ENCODE measurements around a stretch of chr10.

- PRO-cap, 2 experiments: no peak in any of the 2 experiments
Observed at GRCh38 chr10:33257434-33258102, 76.9 kb downstream of the NRP1 start.

- PRO-cap, 2 experiments: peak in 1 of 2 experiments; most common plus-strand start chr10:33332508 (in 1)
Observed at GRCh38 chr10:33332066-33332848, 2.2 kb downstream of the NRP1 start.

GRCh38 chr10:34280455-34281355, 534.4 kb downstream of the PARD3 start:
- PRO-cap, 2 experiments: no peak in any of the 2 experiments

GRCh38 chr10:34809229-34809800, 5.8 kb downstream of the PARD3 start:
- PRO-cap, 2 experiments: peak in 1 of 2 experiments; most common plus-strand start chr10:34809683 (in 1); most common minus-strand start chr10:34809577 (in 1)

DNA sequence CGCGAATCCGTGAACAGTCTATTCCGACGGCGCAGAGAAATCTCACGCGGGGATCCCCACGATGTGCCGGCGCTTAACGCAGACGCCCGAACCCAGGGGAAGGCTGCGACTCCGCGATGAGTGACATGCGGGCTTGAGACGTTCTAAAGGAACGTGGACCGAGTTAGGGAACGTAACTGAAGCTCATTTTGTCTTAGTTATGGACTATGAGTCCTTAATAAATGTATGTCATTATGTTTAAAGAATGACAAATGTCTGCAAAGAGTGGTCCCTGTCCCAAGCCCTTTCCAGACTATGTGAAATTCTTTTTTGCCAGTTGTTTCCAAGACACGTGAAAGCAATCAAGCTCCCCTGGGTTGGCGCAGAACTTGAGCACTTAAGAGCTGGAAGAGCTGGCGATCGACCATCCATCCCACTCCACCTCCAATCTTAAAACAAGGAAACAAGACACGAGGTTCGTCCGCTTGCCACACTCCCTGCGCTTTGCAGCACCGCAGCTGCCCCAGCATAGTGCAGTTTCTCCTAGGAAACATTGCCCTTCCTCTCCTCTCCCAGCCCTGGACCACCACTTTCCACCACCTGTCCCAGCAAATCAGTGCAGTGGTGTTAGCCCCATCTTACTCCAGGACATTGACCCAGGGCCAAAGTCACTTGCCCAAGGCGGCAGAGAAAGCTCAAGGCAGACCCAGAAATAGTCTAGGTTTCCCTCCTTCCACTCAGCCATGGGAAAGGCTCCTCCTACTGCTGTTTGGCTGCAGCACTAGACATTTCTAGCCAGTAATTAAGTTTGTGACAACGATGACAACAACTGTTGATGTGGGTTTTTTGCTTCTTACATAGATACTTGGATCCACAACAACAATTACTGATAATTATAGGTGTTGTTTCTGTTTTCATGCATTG, 1.3 kb upstream of the PARD3 start:
- PRO-cap, 2 experiments: no peak in any of the 2 experiments

DNA sequence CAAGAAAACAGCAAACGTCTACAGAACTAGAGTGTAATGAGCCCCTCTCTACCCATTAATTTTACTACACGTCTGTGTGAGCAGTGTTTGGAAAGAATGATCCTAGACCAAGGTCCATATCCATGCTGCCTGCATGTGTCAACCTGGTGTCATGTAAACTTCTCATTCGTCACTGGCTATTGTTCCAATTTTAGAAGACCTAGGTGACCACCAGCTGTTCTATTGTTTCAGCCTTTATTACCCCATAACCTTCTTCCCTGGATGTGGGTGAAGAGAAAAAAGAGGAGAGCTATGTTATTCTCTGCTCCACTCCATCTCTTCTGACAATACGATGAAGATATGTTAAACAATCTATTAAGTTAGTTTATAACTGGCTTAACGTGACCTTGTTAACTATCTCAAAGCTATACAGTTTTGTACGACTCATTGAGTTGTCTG, 77.2 kb downstream of the CREM start:
- PRO-cap, 2 experiments: no peak in any of the 2 experiments

GRCh38 chr10:35212633-35213360, 86.2 kb downstream of the CREM start:
- PRO-cap, 2 experiments: peak in 1 of 2 experiments; most common plus-strand start chr10:35213071 (in 1); most common minus-strand start chr10:35212992 (in 1)

GRCh38 chr10:35216419-35217136, 89.9 kb downstream of the CREM start:
- PRO-cap, 2 experiments: no peak in any of the 2 experiments

- PRO-cap, 2 experiments: no peak in any of the 2 experiments
Observed at GRCh38 chr10:35306840-35307631, 29.3 kb upstream of the CCNY start.

GRCh38 chr10:35335052-35336078, 944 bp upstream of the CCNY start:
- PRO-cap, 2 experiments: no peak in any of the 2 experiments

DNA sequence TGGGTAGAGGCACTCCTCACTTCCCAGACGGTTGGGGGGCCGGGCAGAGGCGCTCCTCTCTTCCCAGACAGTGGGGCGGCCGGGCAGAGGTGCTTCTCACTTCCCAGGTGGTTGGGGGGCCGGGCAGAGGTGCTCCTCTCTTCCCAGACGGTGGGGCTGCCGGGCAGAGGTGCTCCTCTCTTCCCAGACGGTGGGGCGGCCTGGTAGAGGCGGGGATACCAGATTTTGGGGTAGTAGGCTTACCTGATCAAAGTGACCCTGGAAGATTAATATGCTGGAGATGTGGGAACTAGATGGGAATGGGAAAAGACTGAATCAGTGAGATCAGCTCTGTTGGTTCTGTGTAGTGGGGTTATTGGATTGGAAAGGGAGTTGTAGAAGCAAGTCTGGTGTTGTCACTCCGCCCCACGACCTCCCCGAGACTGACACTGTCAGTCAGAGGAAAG, 27.0 kb downstream of the CCNY start:
- PRO-cap, 2 experiments: no peak in any of the 2 experiments

GRCh38 chr10:35374315-35375128, 38.2 kb downstream of the CCNY start:
- PRO-cap, 2 experiments: no peak in any of the 2 experiments

- PRO-cap, 2 experiments: no peak in any of the 2 experiments
Observed at GRCh38 chr10:35378463-35379158, 42.3 kb downstream of the CCNY start.

GRCh38 chr10:35404415-35405355, 68.4 kb downstream of the CCNY start:
- PRO-cap, 2 experiments: no peak in any of the 2 experiments

GRCh38 chr10:35408485-35409661, 72.6 kb downstream of the CCNY start:
- PRO-cap, 2 experiments: no peak in any of the 2 experiments

GRCh38 chr10:35450097-35450518, 113.8 kb downstream of the CCNY start:
- PRO-cap, 2 experiments: no peak in any of the 2 experiments

- PRO-cap, 2 experiments: no peak in any of the 2 experiments
Observed at GRCh38 chr10:36300918-36301161, 658.7 kb upstream of the FZD8 start.

- PRO-cap, 2 experiments: no peak in any of the 2 experiments
Observed at GRCh38 chr10:37820707-37821091, 36.7 kb downstream of the ZNF248 start.

DNA sequence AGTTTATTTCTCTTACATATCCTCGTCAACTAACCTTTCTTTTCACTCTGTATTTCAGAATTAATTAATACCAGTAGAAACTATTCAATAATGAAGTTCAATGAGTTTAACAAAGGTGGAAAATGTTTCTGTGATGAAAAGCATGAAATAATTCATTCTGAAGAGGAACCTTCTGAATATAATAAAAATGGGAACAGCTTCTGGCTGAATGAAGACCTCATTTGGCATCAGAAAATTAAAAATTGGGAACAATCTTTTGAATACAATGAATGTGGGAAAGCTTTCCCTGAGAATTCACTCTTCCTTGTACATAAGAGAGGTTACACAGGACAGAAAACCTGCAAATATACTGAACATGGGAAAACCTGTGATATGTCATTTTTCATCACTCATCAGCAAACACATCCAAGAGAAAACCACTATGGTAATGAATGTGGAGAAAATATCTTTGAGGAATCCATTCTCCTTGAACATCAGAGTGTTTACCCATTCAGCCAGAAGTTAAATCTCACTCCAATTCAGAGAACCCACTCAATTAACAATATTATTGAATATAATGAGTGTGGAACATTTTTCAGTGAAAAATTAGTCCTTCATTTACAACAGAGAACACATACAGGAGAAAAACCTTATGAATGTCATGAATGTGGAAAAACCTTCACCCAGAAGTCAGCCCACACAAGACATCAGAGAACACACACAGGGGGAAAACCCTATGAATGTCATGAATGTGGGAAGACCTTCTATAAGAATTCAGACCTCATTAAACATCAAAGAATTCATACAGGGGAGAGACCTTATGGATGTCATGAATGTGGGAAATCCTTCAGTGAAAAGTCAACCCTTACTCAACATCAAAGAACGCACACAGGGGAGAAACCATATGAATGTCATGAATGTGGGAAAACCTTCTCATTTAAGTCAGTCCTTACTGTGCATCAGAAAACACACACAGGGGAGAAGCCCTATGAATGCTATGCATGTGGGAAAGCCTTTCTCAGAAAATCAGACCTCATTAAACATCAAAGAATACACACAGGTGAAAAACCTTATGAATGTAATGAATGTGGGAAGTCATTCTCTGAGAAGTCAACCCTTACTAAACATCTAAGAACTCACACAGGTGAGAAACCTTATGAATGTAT, 23.6 kb downstream of the ZNF37A start:
- PRO-cap, 2 experiments: no peak in any of the 2 experiments

- PRO-cap, 2 experiments: no peak in any of the 2 experiments
Observed at GRCh38 chr10:39607766-39608196, 1513.6 kb downstream of the ZNF37A start.